Stomach (tissue), 7 donors: Measurements from ENCODE around the gene ITFG2.

GRCh38 chr12:2586406-2587053 is 208.2 kb upstream of the FKBP4 start:
- PRO-cap: no peak
- RAMPAGE, long total RNA, 5 experiments: no peak in any of the 5 experiments
- RRBS: no CpG with 5 or more reads among the region's 9 CpGs

DNA sequence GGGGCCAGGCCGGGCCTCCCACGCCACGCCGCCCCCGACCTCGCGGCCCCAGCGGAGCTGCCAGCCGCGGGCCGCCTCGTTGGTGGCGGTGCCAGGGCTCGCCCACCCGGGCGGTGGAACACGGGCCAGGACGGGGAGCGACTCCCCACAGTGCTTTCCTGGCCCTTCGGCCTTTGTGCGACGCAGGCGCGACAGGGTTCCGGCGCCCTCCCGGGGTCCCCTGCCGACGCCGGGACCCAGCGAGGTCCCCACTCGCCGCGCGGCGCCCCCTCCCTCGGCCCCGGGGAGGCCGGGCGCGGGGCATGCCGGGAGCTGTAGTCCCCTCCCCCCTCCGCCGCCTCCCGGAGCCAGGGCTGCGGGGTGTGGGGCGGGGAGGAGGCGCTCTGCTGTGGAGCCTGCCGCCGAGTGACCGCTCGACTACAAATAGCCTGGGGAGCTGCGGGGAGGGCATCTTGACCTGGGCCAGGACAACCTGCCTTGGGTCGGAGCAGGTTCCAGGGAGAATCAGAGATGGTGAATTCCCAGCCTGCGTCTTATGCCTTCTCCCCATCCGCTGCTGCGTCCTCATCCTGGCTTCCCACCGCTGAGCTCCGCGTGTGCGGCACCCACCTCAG is 945 bp downstream of the FKBP4 start:
- PRO-cap: bidirectional peak, plus-strand start at position 450 of the sequence, minus-strand start at position 276 of the sequence
- RAMPAGE, long total RNA, 5 experiments: no peak in any of the 5 experiments
- RRBS: 1% methylated on average over 30 of the region's 61 CpGs

DNA sequence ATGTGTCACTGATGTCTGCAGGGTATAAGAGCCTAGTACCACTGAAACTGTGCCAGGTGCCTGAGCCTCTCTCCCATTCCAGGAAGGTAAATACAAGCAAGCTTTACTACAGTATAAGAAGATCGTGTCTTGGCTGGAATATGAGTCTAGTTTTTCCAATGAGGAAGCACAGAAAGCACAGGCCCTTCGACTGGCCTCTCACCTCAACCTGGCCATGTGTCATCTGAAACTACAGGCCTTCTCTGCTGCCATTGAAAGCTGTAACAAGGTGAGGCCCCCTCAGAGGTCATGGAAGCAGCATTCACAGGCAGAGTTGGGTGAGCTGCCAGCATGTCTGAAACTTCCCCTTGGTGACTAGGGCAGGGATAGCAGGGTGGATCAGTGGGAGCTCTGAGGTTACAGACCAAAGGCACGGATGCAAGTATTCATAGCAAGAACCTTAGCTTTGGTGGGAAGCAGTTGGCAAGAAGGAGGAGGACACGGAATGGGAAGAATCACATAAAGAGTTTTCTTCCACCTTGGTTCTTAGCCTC is 5.6 kb downstream of the FKBP4 start:
- PRO-cap: no peak
- RAMPAGE, long total RNA, 5 experiments: start-site peak on the plus strand in 1 of 5 experiments, centred at position 116 of the sequence, 11 reads per replicate
- RRBS: no CpG with 5 or more reads among the region's 4 CpGs

- PRO-cap: bidirectional peak, plus-strand start at chr12:2812697, minus-strand start at chr12:2812524; unidirectional peak, plus-strand start at chr12:2812848; unidirectional peak, minus-strand start at chr12:2812893
- RAMPAGE, long total RNA, 5 experiments: start-site peak on the plus strand in 3 of 5 experiments, at chr12:2812640-2812746 at its widest, 65 to 148 reads per replicate; start-site peak on the minus strand in 2 of 5 experiments, at chr12:2812892-2812931 at its widest, 13 to 38 reads per replicate
- RRBS: no CpG with 5 or more reads among the region's 50 CpGs
These were observed at the start of gene ITFG2 for GRCh38 chr12:2812242-2813395. Gene ITFG2 (plus strand): TSS chr12:2812668.

DNA sequence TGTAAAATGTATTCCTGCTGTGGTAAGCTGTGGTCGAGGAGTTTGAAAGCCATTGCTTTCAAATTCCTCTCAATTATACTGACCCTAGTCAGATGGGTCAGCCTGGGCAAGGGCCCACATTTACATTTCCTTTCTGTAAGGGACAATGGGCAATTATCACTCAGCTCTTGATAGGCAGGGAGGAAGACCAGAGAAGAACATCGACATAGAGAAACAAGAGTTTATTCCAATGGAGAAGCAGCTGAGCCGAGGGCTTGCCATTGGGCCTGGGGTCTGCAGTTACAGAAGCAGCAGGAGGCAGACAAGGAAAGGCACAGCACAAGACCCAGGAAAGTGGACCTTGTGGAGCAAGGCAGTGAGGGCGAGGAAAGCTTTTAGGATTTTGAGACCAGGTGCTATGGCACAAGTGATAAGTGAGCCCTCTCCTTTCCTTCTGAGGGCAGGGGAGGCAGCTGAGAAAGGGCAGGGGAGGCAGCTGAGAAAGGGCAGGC is 9.6 kb downstream of the NRIP2 start:
- PRO-cap: no peak
- RAMPAGE, long total RNA, 5 experiments: start-site peak on the plus strand in 2 of 5 experiments, centred at positions 154 to 195 of the sequence, 9 to 11 reads per replicate
- RRBS: no CpG with 5 or more reads among the region's 4 CpGs

- PRO-cap: no peak
- RAMPAGE, long total RNA, 5 experiments: no peak in any of the 5 experiments
- RRBS: no CpG with 5 or more reads among the region's 6 CpGs
These were observed 1.5 kb upstream of the TEX52 start for GRCh38 chr12:2858301-2858866.

DNA sequence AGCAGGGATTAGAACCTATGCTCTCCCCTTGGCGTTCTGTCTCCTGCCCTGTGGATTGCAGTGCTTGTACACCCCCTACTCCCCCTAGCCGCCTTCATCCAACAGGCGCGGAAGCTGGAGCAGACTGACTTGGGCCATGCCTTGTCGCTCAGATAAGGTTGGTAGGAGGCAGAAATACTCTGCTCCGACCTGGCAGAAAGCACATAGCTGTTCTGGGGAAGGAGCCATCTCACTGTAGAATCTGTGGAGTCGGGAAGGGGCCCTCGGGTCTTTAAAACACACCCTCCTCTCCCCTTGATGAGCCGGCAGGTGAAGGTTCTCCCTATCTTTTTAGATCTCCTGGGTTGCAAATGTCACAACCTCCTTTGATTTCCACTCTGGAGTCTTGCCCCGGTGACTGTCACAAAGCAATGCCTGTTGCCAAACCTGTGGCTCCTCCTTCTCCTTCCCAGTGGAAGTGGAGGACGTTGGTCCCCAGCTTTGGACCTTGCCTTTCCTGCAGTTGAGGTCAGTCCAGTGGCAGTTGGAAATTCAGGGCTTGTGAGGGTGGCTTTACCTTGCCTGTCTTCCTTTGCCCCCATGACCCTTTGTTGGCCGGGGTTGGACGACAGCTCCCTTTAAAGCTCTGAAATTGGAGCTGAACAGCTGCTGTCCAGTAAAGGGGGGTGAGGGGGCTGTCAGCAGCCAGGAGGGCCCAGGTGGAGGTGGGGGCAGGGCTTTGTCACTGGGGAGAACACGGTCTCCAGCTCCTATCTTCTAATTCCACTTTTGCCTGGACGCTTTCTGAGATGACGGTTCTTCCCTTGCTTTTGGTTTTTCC is 3.9 kb downstream of the TEAD4 start:
- PRO-cap: no peak
- RAMPAGE, long total RNA, 5 experiments: no peak in any of the 5 experiments
- RRBS: 40% methylated on average over 2 of the region's 16 CpGs

- PRO-cap: no peak
- RAMPAGE, long total RNA, 5 experiments: no peak in any of the 5 experiments
- RRBS: no CpG with 5 or more reads among the region's 11 CpGs
These were observed 54.3 kb upstream of the TSPAN9 start for GRCh38 chr12:3022799-3023368.

DNA sequence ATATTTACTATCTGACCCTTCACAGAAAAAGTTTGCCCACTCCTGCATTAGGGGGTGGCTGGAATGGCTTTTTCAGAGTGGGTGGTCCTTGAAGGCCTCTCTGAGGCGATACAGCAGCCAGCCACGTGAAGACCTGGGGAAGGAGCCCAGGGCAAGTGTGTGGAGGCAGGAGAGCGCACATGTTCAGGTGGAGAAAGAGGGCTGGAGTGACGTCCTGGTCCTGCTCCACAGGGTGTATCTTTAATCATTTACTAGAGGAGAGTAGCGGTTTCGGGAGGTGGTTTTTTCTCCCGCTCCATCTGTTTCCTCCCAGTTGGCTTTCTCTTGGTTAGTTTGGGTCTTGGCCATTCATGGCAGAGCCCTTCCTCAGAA is 27.7 kb upstream of the TSPAN9 start:
- PRO-cap: no peak
- RAMPAGE, long total RNA, 5 experiments: no peak in any of the 5 experiments
- RRBS: no CpG with 5 or more reads among the region's 7 CpGs

DNA sequence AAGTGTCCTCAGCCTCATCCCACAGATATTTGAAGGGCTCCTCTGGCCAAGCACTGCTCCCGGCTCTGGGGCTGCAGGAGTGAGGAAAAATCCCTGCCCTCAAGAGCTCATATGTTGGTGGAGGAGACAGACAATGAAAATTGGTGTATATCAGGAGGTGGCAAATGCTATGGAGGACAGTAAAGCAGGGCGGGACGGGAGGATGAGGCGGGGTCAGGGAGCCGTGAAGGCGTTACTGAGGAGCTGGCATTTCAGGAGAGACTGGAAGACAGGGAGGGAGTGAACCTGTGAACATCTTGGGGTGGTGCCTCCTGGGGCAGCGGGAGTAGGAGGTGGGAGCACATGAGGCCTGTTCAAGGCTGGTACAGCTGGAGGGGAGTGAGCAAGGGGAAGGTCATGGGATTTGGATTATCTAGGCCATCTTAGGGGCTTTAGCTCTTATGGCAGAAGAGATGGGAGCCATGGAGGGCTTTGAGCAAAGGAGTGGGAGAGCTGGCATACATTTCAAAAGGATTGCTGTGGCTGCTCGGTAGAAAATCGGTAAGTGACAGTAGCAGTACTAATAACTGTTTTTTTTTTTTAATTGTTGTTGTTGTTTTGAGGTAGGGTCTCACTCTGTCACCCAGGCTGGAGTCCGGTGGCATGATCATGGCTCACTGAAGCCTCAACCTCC is 26.7 kb downstream of the TSPAN9 start:
- PRO-cap: no peak
- RAMPAGE, long total RNA, 5 experiments: no peak in any of the 5 experiments
- RRBS: no CpG with 5 or more reads among the region's 10 CpGs

GRCh38 chr12:3202138-3202577 is 125.0 kb downstream of the TSPAN9 start:
- PRO-cap: no peak
- RAMPAGE, long total RNA, 5 experiments: no peak in any of the 5 experiments
- RRBS: no CpG with 5 or more reads among the region's 9 CpGs

DNA sequence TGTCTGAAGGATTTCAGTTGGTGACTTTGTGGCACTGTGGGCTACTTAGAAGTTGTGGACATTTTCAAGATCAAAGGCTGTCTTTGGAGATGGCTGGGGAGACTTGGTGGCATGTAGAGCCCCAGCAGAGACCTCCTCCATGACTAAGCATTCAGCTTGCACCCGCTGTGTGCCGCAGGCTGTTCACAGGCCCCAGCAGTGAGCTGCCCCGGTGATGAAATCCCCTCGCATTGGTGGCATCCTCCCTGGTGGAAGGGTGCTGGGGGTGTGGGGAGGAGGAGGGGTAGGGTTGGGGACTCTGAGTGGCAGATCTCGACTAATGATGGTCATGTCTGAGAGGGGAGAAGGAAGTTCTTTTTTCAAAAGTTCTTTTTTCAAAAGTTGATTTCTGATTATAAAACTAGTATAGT is 173.9 kb downstream of the TSPAN9 start:
- PRO-cap: no peak
- RAMPAGE, long total RNA, 5 experiments: no peak in any of the 5 experiments
- RRBS: no CpG with 5 or more reads among the region's 5 CpGs

DNA sequence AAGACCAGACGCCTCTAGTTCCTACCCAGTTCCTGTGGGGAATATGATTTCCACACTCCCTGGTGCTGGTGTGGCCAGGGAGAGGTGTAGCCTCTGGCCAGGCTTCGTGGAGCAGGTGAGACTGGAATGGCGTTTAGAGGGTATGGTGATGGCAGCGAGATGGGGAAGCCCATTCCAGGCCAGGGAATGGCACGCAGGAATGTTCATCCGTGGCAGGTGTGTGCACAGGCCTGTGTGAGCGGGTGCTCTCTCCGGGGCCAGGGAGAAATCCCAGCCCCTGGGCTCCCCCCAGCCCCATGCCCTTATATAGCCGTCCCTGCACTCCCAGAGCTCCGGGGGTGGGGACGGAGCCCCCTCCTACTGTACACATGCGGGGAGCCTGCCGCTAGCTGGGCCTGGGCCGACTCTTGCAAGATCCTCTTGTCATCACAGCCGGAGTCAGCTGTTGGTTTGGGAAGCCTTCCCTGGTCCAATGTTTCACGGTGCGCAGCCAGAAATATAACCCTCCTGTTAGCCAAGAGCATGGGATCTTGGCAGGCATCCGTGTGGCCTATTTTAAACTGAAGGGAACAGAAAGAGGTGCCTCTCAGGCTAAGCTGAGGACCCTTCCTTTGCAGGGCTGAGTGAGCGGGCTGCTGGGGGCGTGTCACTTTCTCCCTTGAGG is 175.1 kb downstream of the TSPAN9 start:
- PRO-cap: no peak
- RAMPAGE, long total RNA, 5 experiments: no peak in any of the 5 experiments
- RRBS: 52% methylated on average over 6 of the region's 20 CpGs

- PRO-cap: no peak
- RAMPAGE, long total RNA, 5 experiments: no peak in any of the 5 experiments
- RRBS: no CpG with 5 or more reads among the region's 6 CpGs
These were observed 42.6 kb downstream of the PRMT8 start for GRCh38 chr12:3533543-3534069.

DNA sequence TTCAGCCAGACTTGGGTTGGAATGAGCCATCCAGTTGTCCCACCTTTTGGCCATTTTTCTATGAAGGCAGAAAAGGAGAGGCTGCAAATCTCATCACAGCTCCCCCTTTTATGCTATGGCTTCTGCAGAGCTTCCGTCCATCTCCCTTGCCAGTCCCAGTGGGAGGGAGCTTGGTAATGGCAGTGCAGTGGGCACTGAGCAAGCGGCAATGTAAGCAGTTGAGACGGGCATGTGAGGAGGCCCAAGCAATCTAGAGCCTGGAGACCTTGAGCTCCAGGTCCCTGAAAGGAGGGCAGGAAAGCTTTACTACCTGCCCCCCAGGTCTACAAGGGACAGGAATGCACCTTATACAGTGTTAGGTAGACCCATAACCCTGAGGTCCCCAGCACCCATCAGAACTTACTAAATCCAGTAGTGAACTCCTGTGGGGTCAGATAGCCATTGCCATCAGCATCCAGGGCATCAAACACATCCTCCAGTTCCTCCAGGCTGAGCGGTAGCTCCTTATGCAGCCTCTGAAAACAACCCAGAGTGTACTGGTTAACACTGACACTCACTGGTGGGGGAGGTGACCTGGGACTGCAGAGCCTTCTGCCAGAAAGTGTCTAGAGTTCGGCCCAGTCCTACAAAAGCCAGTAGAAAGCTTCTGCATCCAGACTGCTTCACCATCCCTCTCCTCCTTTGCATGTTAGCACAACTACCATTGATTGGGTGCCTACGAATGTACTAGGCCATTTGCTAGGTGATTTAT is 72.9 kb downstream of the CRACR2A start:
- PRO-cap: no peak
- RAMPAGE, long total RNA, 5 experiments: no peak in any of the 5 experiments
- RRBS: no CpG with 5 or more reads among the region's 6 CpGs

DNA sequence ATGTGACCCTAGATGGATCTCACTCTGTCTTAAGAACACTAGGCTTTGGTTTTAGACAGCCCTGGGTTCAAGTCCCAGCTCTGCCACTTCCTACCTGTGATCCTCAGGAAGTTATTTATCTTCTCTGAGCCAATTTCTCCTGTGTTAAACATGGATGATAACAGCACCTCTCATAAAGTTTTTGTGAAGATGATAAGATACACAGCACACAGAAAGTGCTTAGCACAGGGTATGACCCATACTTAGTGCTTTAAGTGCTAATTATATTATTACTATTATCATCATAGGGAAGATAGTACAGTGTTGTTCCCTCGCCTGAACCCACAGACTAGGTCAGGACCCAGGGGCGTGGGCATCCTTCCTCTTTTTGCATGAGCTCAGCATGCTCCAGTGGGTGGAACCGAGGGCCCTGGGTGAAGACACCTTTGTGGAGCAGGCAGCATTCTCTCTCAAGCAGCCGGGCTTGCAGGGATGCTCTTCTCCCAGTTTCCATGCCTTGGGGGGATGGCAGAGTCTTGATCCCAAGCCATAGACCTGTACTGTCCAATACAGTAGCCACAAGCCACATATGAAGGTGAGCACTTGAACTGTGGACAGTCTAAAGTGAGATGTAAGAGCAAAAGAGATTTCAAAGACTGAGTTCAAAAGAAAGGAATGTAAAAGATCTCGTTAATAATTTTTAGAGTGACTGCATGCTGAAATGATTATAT is 34.8 kb downstream of the CRACR2A start:
- PRO-cap: no peak
- RAMPAGE, long total RNA, 5 experiments: no peak in any of the 5 experiments
- RRBS: no CpG with 5 or more reads among the region's 5 CpGs

GRCh38 chr12:3816071-3816668 is 57.0 kb downstream of the PARP11 start:
- PRO-cap: no peak
- RAMPAGE, long total RNA, 5 experiments: no peak in any of the 5 experiments
- RRBS: no CpG with 5 or more reads among the region's 4 CpGs

DNA sequence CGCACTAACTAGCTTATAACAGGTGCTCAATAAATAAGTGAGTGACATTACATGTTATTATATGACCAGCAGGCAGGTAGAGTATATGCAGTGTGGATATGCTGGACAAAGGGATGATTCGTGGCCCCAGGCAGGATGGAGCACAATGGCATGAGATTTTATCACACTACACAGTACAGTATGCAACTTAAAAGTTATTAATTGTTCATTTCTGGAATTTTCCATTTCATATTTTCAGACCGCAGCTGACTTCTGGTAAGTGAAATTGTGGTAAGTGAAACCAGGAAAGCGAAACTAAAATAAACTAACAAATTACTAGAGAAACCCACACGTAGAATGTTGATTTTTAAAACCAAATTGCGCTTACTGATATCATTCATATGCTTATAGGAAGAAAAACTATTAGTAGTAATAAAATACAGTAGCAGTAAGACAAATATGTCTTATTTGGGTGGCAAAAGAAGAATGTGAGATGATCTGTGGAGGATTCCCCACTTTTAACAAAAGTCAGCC is 3.3 kb downstream of the PARP11 start:
- PRO-cap: no peak
- RAMPAGE, long total RNA, 5 experiments: no peak in any of the 5 experiments
- RRBS: no CpG with 5 or more reads among the region's 6 CpGs

GRCh38 chr12:3872253-3873031 is 757 bp downstream of the PARP11 start:
- PRO-cap: no peak
- RAMPAGE, long total RNA, 5 experiments: no peak in any of the 5 experiments
- RRBS: no CpG with 5 or more reads among the region's 17 CpGs

DNA sequence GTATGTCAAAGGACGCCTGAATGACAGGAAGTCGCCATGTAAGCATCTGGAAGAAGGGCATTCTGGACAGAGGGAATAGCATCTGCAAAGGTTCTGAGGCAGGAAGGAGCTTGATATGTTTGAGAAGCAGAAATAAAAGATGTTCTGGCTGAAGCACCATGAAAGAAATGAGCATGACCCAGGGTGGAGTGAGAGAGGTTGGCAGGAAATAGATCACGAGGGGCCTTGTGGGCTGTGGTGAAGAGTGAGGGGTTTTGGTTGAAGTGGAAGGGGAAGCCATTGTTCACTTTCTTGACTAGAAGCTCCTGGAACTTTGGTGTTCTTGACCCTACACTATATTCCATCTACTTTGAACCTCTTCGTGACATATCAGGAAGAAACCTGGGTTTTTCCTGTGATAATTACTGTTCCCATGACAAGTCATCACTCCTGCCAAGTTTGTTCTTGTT is 99.4 kb upstream of the PARP11 start:
- PRO-cap: no peak
- RAMPAGE, long total RNA, 5 experiments: no peak in any of the 5 experiments
- RRBS: no CpG with 5 or more reads among the region's 4 CpGs